Cerebral cortex (tissue), 2 donors: ENCODE measurements around the genes CTBP2 and BCCIP.

- PRO-cap, 2 experiments = no peak in any of the 2 experiments
Measured at GRCh38 chr10:125011629-125012704, 15.9 kb downstream of the CTBP2 start.

GRCh38 chr10:125027791-125028460, at the start of gene CTBP2:
Gene CTBP2 (minus strand): TSS chr10:125028071.
- PRO-cap, 2 experiments = no peak in any of the 2 experiments

- PRO-cap, 2 experiments = peak in 1 of 2 experiments; most common plus-strand start chr10:125060755 (in 1); most common minus-strand start chr10:125060629 (in 1)
Measured at GRCh38 chr10:125060473-125061658, 33.0 kb upstream of the CTBP2 start.

GRCh38 chr10:125064285-125064878, 36.5 kb upstream of the CTBP2 start:
- PRO-cap, 2 experiments = no peak in any of the 2 experiments

GRCh38 chr10:125123512-125124600, 96.0 kb upstream of the CTBP2 start:
- PRO-cap, 2 experiments = peak in 1 of 2 experiments; most common plus-strand start chr10:125123909 (in 1)

DNA sequence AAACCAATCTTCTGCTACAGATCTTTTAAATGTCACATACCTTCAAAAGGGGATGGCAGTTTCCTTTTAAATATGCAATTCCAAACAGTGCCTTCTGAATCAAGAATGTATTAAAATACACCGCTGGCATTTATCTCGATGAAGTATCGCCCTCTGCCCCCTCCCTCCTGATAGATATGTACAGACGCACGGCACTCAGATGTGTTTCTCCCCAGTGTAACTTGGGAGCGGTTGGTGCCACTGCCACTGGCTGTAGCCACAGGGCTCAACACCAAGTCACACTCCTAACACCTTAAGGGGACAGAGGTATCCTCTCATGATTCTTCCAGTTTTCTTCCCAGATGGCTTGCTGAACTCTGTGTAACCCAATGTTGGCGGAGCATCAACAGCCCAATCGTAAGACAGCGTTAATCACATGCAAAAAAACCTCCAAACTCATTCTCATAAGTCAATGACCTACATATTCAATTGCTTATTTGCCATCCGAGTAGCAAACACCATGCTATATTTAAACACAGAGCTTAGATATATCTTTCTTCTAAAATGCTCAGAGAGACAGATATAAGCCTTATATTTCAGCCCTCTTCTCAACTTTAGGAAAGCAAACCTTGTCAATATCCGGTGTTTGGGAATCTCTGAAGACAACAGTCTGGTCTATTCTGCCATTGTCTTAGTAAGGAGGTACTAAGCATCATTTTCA, 97.1 kb upstream of the CTBP2 start:
- PRO-cap, 2 experiments = no peak in any of the 2 experiments

- PRO-cap, 2 experiments = no peak in any of the 2 experiments
Measured at GRCh38 chr10:125127906-125128540, 100.2 kb upstream of the CTBP2 start.

GRCh38 chr10:125155175-125155607, 127.3 kb upstream of the CTBP2 start:
- PRO-cap, 2 experiments = peak in 1 of 2 experiments; most common plus-strand start chr10:125155441 (in 1); most common minus-strand start chr10:125155277 (in 1)

DNA sequence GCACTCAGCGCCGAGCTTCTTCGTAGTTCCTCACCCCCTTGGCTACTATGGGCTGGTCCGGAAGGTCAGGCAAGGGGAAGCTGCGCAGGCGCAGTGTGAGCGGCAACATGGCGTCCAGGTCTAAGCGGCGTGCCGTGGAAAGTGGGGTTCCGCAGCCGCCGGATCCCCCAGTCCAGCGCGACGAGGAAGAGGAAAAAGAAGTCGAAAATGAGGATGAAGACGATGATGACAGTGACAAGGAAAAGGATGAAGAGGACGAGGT, at the start of gene BCCIP:
Gene BCCIP, plus strand, starts transcription at position 96 of the 262 bp plus-strand sequence.
- PRO-cap, 2 experiments = peak in 1 of 2 experiments; most common plus-strand start position 96 of the sequence (in 1)

GRCh38 chr10:126060063-126061004, 164.0 kb downstream of the FANK1 start:
- PRO-cap, 2 experiments = no peak in any of the 2 experiments

DNA sequence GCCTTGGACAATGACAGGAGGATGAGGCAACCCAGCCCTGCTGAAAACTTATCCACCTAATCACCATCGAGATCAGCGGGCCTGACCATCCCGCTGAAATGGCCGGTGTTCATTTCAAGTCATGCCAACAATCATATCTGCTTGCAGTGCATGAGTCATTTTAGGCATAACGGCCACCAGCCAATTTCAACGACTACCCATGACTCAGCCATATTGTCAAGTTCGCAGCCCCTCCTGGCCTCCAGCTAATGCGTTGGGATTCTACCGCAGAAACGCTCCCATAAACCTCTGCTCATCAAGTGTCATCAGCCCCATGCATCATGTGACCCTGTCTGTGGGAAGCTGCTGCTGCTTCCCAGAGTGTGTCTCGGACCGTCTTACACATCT, 189.0 kb downstream of the ADAM12 start:
- PRO-cap, 2 experiments = no peak in any of the 2 experiments

DNA sequence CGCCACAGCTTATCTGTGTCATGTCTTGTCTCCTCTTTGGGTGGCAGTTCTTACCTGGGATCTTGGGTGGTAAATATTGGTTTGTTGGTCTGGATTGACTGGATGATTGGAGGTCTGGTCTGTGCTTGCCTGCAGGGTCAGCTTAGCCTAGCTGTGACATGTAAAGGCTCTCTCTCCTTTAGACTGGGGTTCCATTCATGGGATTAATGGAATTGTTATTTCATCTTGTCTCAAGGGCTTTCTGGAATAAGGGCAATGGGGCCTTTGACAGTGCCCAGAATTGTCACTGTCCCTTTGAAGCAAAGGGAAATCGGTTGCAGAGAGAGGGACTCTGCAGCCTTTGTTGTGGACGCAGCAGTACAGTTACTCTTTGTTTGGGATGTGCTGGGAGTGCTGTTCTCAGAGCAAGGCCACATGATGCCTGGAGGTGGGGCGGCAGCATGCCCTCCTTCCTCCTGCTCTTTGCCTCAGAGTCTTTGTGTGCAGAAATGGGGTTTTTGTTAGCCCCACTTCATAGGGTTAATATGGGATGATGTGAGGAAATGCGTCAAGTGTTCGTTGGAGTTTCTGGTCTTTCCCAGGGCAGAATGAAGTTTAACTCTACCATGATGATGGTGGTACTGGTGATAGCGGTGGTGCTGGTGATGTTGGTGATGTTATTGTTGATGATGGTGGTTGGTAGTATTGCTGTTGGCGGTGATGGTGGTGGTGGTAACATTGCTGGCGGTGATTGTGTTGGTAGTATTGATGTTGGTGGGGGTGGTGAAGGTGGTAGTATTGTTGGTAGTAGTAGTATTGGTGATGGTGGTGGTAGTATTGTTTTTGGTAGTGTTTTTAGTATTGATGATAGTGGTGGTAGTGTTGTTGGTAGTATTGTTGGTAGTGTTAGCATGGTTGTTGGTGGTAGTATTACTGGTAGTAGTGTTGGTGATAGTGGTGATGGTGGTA, 45.3 kb downstream of the DOCK1 start:
- PRO-cap, 2 experiments = peak in 1 of 2 experiments; most common plus-strand start position 413 of the sequence (in 1); most common minus-strand start position 365 of the sequence (in 1)

DNA sequence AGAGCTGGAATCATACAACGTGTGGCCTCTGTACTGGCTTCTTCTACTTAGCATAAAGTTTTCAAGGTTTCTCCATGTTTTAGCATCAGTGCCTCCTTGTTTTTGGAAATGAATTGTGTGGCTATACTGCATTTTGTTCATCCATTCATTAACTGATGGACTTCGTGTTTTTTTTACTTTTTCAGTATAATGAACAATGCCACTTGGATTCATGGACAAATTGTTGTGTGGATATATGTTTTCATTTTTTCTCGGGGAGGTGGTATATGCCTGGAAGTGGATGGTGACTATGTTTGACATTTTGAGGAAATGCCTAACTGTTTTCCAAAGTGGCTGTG, 86.8 kb downstream of the INSYN2A start:
- PRO-cap, 2 experiments = no peak in any of the 2 experiments

GRCh38 chr10:127738352-127739045, 1.5 kb downstream of the FOXI2 start:
- PRO-cap, 2 experiments = no peak in any of the 2 experiments

DNA sequence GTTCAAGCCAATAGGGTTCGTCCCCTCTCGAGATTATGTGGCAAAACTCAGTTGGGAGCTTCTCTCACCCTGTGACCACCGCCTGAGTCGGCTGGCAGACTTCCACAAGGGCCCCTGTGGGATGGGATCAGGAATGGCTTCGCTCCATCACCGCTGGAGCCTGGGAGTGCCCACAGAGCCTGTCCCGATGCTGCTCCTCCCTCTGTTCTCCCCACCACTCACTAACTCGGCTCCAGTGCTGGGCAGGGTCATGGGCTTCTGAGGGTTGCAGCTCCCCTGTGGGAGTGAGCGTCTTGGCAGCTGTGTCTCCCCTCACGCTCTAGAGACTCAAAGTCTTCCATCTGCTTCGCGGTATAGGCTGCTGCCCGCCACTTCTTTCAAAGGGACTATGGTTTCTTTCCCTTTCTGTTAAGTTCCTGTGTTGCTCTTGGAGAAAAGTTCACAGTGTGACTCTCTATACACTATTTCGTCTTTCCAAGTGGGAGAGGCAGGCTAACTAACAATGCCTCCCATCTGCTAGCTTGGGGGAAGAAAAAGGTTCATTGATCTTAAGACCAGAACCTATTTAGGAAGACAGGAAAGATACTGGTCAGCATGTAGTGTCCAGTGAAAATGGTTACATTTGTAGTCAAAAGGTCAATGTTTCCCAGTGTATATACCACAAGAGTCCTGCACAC, 20.2 kb downstream of the CLRN3 start:
- PRO-cap, 2 experiments = no peak in any of the 2 experiments

GRCh38 chr10:127911411-127912027, 4.6 kb downstream of the PTPRE start:
- PRO-cap, 2 experiments = no peak in any of the 2 experiments

GRCh38 chr10:127935068-127935694, 28.3 kb downstream of the PTPRE start:
- PRO-cap, 2 experiments = peak in 1 of 2 experiments; most common plus-strand start chr10:127935253 (in 1); most common minus-strand start chr10:127935148 (in 1)

GRCh38 chr10:127939175-127940345, 32.7 kb downstream of the PTPRE start:
- PRO-cap, 2 experiments = no peak in any of the 2 experiments

DNA sequence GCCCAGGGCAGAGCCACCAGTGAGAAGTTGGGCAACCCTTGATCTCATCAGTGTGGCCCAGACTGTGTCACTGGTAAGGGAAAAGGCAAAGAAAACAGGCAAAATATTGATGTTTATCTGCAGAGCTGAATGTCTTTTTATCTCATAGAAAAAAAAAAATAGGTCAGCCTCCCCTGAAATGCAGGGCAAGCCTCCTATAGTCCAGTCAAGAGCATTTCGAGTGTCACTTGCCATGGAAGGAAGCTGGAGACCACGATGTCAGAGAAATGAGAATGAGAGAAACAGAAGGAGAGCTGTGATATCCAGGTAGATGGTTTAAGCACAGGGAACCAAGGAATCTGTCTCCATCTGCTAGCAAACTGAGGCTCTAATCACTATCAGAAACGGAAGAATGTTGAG, 35.0 kb downstream of the PTPRE start:
- PRO-cap, 2 experiments = no peak in any of the 2 experiments

DNA sequence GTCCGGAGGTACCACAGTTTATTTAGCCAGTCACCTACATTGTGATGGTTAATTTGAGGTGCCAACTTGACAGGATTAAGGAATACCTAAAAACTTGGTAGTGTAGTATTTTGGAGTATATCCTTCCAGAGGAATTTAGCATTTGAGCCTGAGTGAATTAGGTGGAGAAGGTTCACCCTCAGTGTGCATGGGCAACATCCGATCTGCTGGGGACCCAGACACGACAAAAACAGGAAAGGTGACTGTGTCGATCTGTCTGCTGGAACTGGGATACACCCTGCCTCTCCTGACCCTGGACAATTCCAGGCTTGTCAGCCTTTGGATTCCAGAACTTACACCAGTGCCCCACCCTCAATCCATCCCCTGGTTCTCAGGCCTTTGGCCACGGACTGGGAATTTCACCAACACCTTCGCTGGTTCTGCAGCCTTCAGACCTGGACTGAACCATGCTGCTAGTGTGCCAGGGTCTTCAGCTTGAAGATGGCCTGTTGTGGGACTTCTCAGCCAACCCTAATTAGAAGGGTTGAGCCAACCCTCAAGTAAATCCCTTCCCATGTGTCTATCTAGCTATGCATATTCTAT, 41.9 kb downstream of the PTPRE start:
- PRO-cap, 2 experiments = no peak in any of the 2 experiments